Camera-type eye (tissue), 1 donor: ENCODE measurements around a stretch of chr7.

DNA sequence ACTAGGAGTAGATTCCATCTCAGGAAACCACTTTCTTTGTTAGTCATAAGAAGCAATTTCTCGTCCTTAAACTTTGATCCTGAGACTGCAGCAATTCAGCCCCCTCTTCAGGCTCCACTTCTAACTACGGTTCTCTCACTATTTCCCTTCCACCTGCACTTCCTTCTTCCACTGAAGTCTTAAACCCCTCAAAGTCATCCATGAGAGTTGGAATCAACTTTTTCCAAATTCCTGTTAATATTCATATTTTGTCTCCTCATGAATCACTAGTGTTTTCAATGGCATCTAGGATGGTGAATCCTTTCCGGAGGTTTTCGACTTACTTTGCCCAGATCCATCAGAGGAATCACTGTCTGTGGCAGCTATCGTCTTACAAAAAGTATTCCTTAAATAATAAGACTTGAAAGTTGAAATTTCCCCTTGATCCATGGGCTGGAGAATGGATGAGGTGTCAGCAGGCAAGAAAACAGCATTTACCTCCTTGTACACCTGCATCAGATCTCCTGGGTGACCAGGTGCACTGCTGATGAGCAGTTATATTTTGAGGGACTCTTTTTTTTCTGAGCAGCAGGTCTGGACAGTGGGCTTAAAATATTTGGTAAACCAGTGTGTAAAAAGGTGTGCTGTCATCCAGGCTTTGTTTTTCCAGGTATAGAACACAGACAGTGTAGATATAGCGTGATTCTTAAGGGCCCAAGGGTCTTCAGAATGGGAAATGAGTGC, 53.6 kb downstream of the ESYT2 start:
- RAMPAGE, long total RNA = no peak

- RAMPAGE, long total RNA = no peak
Observed at GRCh38 chr7:158777709-158778386, 51.5 kb downstream of the ESYT2 start.

DNA sequence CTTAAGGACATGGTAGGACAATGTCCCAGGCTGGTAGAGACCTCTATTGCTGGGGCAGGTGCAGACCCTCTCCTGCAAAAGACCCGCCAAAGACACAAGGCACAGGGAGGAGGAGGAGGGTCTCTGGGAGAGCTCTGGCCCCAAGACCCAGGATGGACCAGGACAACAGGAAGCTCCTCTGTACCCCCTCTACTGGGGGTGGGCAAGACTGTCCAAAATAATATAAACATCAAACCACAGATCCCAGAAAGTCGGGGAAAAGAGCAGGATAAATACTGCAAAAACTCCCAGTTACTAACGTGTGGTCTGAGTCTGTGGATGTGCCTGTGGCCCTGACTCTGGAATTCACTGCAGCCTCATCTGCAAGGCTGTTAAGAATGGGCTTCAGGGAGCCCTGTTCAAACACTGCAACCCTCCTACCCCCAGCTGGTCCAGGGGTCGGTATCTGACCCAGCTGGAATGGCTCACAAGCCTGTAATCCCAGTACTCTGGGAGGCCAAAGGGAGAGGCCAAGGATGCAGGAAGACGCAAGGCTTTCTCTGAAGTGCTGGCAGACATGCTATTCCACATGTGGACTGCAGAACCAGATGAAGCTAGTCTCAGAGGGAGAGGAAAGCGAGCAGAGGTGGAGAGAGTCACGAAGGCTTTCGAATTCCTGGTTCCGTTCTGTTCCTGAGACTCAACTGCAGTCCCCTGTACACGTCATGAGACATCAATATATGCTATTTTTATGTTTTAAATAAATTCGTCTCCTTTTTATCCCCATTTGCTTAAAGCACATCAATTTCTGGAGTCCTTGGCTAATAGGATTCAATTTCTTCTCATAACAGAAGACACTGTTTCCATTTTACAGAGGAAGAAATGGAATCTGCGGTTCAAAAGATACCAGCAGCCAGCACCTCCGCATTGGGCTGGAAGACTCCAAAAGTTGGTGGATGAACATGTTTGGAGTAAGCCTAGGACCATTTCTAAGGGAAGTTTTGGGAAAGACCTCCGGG, 45.1 kb downstream of the ESYT2 start:
- RAMPAGE, long total RNA = no peak

GRCh38 chr7:158858662-158858943, 2.2 kb downstream of the DYNC2I1 start:
- RAMPAGE, long total RNA = no peak

DNA sequence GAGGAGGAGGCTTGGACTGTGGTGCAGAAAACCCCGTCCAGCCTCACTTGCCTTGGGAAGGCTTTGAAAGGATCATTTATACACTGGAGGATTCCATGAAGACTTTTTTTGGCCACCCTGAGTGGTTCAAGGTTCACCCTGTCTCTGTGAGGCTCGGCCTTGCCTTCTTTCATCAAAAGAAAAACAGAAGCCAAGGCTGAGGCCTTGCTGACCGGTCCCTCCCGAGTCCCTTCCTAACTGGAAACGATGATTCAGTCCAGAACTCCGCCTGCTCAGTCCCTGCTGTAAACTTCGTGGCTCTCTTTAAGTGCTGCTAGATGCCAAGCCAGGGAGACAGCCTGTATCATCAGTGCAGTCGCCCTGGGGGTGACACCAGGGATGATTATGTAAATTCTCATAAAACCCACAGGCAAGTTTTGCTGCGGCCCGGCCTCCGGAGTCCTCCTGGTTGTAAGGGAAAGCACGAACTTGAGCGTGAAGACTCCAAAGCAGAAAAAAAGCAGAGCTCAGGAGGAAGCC, 123.2 kb downstream of the DYNC2I1 start:
- RAMPAGE, long total RNA = no peak

GRCh38 chr7:159020853-159021360, 123.8 kb downstream of the VIPR2 start:
- RAMPAGE, long total RNA = no peak

GRCh38 chr7:159198274-159198789, 53.7 kb upstream of the VIPR2 start:
- RAMPAGE, long total RNA = no peak